Hematopoietic multipotent progenitor cell (in vitro differentiated cells): ENCODE measurements around the genes NBPF8 and FAM72B.

DNA sequence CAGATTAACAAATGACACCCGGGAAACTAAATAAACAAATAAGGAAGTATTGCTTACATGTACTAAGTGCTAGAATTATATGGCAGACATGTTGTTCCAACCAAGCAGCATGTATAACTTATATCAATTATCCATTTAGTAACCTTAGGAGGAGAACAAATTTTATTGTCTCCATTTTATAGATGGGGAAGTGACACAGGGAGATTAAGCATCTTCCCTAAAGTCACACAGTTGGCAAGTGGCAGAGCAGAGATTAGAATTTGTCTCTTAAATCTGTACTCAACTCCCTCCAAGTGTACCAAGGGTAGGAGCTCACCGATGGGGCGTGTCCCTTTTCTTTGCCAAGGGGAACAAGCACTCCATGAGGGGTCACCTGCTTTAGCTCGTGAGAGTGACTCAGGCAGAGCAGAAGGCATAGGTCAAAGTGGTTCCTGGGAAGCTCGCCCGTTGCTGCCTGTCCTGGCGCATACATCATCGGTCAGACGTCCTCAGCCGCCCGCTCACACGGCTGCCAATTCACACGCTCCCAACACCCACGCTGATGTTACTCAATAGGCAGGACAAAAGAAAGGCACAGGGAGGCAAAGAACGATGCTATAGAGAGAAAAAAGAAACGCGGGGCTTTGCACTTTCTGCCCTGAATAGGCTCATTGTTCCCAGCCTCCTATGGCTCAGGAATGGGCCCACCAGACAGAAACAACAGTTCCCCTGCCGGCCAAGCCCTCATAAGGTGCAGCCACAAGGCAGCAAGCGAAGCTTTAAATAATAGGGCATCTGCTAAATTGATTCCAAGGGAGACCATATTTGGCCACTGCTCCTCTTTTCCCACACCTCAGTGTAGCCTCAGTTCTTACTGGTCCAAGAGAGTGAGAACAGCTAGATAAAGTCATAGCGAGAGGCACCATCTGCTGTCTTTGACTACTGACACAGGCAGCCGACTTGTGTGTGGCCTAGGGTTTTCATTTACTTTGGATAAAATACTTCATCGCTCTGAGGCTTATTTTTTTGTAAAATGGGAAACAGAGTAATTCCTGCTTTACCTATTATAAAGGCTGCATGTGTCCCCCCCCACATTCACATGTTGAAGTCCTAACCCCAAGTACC is 38.8 kb downstream of the VTCN1 start:
- CAGE, long polyA plus RNA, result no peak

- CAGE, long polyA plus RNA, result no peak
These were observed 8.8 kb upstream of the MAN1A2 start for GRCh38 chr1:117358427-117358849.

- CAGE, long polyA plus RNA, result no peak
These were observed 599 bp downstream of the MAN1A2 start for GRCh38 chr1:117367876-117368219.

DNA sequence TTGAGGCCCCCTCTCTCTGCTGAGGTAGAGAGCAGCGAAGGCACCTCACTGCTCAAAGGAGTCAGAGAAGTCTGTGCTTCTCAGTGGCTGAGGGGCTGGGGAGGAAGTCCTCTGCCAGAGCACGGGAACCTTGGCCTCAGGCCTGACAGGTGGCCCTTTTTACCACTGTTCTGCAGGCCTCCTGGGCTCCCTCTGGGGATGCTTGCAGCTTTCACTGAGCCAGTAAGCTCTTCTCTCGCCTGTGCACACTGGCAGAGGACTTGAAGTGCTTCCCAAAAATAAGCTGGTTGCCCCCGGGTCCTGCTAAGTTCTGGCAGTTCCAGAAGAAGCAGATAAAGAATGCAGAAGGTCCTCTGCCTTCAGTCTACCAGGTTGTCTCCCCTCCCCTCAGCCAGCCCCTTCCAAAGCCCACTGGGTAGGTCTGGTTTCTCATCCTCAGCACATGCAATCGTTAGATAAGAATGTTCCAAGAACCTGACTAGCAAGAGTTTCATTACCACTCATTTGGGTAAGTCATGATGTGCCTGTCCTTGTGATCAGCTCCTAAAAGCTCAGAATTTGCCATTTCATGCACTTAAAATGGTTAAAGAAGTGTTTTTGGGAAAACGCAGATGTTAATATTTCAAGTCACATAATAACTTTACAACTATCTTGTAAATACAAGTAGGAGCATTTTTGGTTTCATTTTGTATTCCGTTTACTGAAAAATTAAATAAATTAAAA is 53.9 kb downstream of the TENT5C start:
- CAGE, long polyA plus RNA, result no peak

GRCh38 chr1:117735041-117735487 is 129.2 kb downstream of the TENT5C start:
- CAGE, long polyA plus RNA, result no peak

DNA sequence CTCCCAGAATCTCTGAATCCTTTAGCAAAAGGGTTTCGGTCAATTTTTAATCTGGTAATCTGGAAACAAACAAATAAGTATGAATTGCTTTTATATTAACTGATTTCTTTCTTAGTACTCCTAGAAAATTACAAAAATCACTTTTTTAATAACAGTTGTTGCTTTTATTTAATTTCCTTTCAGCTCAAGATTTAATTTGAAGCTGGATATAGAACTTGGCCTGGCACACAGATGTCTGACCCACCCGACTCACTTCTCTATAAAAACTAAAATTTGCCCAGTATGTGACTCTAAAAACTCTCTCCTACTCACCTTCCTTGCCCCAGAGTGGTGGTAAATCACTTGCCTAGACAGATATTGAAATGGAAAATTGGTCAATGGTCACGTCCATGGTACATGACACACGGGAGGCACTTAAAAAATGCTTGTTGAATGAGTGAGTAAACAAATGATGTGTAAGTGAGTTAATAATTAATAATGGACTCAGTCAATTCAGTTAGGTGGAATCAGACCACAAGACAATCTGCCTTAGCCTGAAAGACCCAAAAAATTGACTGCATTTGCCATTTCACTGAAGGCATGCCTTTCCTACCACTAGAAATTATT is 73.9 kb downstream of the TBX15 start:
- CAGE, long polyA plus RNA, result no peak

DNA sequence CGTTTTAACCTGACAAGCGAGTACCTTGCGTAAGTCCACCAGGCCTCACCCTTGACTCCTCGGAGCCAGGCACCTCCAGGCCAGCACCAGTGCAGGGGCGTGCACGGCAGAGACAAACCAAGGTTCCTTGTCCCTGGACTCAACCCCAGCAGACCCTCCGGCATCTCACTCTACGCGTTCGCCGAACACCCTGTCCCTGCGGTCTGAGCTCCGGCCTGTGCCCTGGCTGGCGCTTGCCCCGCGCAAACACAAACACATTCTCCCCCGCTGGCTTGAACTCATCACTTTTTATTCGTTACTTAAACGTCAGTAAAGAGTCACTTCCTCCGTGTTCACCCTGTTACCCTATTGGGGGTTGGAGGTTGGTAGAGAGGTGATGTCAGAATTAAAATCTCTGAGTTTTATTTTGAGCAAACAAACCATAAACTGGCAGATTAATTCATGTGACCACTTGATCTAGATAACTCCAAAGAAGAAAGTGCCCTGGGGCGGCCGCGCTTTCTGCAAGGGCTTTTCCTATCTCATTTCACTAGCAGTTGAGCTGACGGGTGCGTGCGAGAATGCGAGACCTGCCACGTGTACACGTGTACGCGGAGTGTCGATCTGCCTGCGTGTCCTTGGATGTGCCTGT is 4.4 kb downstream of the TBX15 start:
- CAGE, long polyA plus RNA, result no peak

DNA sequence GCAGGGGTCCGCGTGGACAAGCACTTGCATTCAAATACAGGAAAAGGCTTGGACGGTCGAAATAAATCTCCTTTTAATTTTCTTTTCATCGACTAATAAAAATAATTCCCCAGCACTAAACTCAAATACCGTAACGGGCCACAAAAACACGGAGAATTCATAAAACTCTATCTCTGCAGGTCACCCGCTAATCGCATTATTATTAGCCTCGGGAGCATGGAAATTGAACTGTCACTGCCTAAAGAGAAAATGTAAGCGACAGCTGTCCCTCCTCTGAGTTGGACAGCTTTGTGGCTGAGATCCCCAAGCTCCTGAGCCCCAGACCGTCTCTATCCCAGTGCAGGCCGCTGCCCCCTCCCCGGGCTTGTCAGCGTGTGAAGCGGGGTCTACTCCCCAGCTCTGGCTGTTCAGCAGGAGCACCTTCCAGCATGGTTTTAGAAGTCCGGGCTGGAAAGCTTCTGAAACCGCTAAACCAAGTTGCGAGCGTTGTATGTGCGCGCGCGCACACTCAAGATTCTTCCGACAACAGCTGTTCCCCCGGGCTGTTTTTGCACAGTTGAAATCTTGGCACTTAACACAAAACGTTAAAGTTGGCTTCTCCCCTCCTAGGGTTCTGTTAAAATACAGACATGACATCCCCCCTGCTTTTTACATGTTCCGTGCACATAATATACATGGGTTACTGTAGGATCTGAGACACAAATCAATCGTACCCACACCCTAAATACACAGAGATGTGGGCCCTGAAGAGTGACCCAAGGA is 1.7 kb downstream of the TBX15 start:
- CAGE, long polyA plus RNA, result no peak

- CAGE, long polyA plus RNA, result no peak
These were observed 59.9 kb downstream of the WARS2 start for GRCh38 chr1:119080387-119081176.

DNA sequence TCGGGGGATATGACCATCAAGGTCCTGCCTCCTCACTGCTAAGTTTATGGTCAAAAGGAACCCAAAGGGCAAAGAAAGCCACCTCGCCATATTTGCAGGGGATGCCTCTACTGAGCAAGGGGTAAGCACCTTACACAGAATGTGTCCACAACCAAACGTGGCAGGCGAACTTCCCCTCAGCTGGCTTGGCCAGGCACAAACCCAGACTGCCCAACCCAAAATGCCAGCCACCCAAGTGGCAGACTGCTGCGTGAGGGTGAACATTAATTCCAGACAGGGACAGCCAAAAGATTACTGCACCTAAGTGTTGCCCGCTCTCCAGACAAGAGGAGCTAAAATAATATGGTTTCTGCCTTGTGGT is 16.0 kb downstream of the ZNF697 start:
- CAGE, long polyA plus RNA, result no peak

DNA sequence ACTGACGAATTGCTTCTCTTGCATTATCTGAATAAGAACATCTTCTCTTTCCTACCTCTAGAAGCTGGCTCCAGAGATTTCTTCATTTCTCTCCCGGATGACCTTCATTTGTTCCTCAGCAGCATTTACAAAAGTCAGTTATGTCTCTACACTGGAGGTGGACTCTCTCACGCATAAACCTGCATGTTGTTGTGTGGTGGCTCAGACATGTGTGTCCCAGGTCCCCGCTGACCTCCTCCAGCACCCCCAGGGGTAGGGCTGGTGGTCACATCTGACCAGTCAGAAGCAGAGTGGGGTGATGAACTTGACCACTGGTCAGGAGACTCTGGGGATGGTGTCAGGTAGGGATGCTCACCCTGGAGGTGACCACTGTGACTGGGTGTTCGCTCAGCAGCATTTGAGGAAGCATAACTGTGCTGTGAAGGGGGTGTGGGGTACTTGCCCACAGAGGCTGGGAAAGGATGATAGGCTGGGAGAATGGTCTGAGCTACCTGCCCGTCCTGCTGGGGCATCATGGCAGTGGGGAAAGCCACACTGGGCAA is 18.9 kb upstream of the ADAM30 start:
- CAGE, long polyA plus RNA, result no peak

DNA sequence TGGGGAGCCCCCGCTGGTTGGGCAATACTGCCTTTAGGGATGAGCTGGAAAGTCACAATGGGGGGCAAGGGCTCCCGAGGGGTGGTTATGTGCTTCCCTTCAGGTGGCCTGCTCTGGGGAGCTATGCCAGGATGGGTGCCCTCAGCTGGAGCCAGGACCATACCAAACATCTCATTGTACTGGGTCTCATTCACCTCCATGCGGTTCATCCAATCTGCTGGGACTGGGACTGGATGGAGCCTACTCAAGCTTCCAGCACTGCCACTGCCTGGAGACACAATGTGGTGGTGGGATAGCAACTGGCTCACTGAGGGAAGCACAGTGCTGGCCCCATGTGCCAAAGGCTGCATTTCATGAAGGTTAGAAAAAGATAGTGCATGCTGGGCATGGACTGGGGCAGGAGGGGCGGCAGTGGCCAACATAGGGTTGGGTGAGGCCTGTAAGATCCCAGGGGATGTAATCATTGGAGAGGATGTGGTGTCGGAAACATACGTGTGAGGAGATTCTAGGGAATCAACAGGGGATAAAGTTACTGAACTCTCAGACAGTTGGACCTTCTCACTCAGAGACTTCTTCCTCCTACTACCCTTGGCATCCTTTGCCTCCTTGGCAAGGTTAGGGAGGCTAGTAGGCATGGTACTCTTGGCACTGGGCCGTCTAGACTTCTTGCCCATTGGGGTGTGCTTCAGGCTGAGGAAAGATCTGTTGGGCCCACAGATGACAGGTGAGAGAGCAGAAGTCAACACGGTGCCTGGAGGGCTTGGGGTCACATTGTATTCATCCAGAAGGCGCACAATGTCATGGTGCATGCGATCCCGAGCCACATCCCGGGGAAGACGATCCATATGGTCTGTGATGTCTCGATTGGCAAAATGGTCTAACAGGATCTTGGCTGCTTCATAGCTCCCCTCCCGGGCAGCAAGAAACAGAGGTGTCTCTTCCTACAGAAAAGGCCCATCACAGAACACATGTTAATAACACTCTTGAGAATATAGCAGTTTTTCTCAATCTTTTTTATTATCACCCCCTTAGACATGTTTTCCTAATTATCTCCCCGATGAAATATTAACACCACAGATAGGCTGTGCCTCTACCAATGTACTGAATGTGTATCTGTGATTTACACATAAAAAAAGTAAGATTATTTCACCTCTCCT is 19.8 kb upstream of the ADAM30 start:
- CAGE, long polyA plus RNA, result no peak

- CAGE, long polyA plus RNA, result no peak
These were observed 82.5 kb downstream of the NOTCH2 start for GRCh38 chr1:119987023-119987292.

DNA sequence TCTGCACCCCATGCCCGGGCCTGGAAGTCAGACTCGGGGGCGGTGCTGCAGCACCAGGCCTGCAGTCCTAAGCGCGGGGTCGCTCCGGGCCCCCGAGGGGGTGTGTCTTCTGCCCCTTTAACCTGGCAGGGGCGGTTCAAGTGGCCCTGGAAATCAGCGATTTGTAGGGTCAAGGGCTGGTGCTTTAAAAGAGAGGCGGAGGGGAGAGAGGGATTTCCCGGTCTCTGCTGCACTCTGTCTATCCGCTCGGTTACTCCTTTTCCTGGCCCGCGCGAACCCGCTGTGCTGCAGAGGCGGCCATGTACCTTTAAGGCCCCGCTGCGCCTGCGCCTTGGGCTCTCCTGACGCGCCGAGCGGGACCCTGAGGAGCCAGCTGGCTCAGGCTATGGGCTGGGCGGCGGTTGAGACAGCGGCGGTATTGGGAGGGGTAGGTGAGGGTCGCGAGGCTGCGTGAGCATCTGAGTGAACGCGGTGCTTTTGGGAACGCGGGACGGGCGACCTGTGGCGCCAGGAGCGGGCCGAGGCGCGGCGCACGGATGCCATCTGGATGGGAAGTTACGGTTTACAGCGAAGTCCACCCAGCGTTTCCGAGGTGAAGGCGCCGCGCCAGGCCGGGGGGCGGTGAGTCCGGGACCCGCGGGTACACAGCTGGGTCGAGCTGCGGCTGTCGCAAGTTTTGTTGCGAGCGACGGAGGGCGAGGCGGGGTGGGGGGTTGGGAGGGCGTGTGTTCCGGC is at the start of gene NBPF8:
TSS of gene NBPF8 (plus strand) at position 352 of the 735 bp plus-strand sequence.
- CAGE, long polyA plus RNA, result no peak

- CAGE, long polyA plus RNA, result no peak
These were observed 143.7 kb downstream of the NBPF8 start for GRCh38 chr1:120558168-120559236.

GRCh38 chr1:120844068-120845240 is 45.1 kb upstream of the PPIAL4A start:
- CAGE, long polyA plus RNA, result no peak

DNA sequence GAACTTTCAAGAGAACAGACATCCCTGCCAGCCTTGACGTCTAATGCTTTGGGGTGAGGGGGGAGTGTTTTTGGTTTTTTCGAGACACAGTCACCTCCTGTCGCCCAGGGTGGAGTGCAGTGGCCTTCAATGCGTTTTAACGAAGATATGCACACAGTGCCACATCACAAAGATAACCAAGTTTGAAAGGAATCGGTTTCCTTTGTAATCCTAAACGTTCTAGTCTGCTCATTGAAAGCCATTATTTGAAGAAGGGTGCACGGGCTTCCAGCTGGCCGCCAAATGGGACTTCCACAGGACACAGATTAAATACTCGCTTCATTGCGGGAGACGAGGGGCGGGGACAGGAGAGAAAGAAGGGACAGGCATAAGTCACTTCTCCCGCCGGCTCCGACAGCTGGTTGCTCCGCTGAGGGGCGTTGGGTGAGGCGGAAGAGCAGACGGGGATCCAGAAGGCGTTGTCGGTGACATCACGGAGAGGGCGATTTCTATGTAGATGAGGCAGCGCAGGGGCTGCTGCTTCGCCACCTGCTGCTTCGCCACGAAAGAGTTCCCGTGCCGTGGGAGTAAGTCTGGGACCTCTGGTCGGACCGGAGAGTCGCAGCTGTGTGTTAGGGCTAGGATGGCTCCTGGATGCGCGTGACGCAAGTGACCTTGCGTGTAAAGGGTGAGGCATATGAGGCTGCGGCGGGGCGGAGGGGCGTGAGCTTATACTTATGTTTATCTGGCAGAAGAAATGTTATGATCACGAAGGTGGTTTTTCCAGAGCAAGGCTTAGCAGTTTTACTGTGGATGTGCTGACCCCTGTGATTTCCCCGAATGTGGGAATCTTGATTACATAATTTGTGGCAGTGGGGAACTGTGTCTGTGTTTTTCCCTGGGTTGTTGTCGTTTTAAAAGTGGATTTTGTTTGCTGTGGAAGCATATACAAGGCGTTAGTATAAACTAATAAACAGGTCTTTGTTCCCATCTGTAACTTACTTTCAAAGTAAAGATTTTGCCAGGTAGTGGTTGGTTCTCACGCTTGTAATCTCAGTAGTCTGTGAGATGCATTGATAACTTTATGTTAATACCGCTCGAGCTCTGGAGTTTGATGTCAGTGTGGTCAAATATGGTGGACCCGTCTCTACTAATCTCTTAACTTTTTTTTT is 52.7 kb downstream of the PPIAL4A start:
- CAGE, long polyA plus RNA, result start-site peak on the minus strand centred at position 887 of the sequence, 23 bp wide, 8 reads

DNA sequence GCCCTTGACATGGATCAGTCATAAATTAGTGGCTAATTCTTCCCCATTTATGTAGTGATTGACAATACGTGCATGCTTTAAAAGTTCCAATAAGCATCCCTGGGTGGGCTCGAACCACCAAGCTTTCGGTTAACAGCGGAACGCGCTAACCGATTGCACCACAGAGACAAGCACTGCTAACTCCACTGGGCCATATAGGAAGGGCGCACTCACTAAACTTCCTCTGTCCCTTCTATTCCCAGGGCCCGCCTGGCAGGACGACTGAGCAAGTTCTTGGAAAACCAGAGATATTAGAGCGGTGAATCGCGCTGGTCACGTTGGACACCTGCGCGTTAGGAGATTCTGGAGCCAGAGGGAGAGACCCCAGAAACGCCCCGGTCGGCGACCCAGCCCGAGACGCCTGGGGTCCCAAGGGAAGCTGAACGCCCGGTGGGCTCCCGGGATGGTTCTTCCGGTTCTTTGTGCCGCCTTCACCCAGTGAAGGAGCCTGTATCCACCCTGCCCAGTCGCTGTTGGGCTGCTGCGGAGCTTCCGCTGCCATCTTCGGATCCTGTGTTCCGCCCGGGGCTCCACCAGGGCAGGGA is 62.7 kb downstream of the PPIAL4A start:
- CAGE, long polyA plus RNA, result no peak

- CAGE, long polyA plus RNA, result no peak
These were observed 86.4 kb downstream of the FAM72B start for GRCh38 chr1:121097606-121098369.

DNA sequence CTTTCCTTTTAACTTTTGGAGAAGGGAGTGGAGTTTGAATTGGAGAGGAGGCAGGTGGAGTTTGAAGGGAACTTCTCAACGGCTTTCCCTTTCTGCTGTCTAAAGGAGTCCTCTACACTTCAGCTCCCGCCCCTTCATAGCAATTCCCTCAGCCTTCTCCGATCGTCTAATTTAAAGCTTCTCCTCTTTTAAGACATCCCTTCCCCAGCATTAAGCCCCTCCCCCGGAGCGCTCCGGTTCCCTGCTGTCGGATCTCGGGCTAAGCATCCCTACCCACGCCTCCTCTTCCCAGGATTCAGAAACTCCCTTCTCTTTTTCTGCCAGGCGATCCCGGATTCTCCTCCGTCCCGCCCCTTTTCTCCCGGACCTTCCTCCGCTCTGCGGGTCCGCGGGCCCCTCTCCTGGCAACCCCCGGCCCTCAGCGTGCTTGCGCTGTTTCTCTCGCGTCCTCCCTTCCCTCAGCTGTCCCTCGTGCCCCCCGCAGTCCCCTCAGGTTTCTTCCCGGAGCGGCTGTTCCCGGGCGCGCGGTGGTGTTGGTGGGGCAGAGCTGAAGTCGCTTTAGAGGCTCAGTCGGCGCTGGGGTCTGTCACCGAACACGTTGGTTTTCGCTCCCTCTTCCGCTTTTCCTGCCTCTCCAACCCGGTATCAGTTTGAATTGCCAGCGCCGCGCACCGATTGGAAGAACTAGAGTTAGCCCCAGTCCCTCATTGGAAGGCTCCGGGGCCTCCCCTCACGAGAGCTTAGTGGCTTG is at the start of gene FAM72B:
TSS of gene FAM72B (minus strand) at position 633 of the 751 bp plus-strand sequence.
- CAGE, long polyA plus RNA, result no peak